Placental pericyte (primary cell): ENCODE measurements around a stretch of chr5.

DNA sequence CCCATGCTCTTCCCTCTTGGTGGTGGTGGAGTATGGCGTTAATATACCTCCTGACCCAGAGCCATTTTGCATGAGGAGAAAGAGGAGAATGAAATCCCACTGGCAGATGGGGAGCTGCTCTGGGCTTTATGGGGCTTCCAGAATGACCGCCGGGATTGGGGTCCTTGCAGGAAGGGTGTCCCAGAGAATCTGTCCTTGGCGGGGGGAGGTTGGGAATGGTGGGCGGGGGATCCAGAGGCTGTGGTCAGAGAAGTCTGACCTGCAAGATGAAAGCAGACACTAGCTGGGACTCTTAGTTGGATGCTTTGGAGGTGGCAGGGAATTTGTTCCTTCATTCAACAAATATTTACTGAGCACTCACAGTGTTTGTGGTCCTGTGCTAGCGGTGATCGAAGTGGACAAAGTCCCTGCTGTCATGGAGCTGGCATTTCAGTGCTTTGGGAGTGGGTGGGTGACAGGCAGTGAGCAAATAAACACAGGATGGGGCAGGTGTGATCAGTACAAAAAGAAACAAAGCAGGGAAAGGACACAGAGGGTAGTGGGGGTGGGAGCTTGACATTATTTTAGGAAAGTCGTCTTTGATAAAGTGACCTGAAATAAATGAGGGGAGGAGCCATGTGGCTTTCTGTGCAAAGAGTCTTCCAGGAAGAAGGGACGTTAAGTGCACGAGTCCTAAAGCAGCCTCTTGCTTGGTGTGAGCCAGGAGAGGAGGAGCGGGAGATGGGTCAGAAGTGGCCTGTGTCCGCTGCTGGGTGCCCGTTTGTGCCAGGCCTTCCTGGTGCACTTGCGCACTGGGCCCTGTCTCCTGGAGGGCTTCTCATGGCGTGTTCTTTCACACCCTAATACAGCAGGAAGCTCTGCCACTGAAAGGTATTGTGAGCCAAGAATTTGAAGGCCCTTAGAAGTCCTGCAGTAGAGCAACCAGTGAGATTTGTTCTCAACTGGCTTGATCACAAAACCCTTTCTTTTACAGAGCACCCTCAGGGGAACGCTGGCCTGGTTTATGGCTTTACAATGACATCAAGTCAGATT is 14.6 kb downstream of the NDST1 start:
- CAGE, long polyA plus RNA, result no peak

- CAGE, long polyA plus RNA, result no peak
These were observed 49.6 kb downstream of the NDST1 start for GRCh38 chr5:150557078-150558374.

DNA sequence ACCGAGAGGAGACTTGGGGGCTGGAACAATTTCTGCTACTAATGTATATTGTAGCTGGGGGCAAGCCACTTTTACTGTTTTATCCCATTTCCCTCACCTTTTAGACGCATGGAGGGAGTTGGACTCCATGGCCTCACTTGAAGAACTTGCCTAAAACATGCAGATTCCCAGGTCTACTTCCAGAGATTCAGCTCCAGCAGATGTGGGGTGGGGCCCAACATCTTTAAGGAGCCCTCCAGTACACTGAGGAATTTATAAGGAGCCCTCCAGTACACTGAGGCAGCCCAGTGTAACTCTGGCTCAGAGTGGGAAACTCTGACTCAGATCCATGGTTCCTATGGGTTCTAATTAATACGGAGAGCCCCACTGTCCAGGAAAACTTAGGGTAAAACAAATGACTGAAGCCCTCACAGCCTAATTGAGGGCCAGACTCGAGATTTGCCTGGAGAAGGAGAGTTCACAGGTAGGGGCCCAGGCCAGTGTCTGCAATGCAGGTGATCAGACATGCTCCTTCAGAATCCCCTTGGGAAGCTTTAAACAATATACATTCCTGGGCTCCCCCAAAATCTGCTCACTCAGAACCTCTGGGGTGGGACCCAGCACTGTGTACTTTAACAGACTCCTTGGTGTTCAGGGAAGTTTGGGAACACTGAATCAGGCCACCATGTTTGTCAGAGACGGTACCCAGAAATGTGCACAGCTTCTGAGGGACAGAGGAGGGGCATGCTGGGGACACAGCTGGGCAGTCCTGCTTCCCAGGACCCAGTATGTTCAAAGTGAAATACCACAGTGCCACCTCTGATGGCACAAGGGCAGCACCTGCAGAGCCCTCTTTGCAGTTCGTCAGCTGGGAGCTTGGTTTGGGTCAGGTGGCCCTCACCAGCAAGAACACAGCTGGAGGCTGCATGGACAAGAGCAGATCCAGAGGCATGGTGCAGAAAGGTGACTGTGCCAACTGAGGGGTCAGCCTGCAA is 50.9 kb downstream of the NDST1 start:
- CAGE, long polyA plus RNA, result no peak

DNA sequence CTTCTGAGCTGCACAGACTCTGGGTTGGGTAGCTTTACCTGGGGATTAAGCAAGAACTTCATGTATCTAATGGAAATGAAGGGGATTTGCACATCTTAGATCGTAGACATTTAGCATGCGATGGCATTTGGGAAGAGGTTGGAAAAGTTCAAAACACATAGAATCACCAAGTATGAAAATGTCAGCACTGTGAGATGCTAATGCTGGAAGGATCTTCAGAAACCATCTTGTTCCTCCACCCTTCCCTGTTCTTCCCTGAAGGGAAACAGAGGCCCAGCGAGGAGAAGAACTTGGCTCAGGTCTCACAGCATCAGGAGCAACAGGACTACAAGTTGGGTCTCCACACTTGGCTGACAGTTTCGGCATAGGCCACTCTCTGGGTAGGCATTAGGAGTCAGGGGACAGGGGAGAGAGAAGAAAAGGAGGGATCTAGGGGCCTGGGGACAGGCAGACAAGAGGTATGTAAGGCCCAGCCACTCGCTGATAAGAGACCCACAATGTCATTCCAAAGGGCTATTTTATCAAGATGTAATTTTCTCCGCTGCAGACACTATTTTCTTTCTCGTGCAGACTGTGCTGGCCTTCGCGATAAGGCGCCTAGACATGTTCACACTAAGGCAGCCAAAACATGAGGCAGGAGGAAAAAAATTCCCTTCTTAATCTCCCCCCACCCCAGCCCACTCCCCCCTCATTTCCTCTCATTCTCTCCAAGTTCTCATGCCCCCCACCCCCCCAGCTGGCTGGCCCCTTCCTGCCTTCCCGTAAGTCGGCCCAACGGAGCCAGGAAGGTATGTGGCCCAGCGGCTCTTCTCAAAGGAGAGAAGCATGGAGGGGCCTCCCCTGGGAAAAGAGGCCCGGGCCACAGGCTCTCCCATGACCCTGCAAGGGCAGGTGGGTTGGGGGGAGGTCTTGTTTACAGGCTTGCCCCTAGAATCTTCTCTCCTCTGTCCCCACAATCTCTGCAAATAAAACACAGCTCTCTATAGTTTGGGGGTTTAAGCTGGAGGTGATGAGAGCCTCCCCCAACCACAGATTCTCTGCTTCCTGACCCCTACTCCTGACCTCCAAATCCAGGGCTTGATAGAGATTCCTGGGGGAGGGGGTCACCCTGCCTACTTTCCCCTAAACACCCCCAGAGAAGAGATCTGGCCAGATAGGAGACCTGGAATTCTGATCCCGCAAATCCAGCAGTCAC is 44.9 kb upstream of the SYNPO start:
- CAGE, long polyA plus RNA, result no peak

DNA sequence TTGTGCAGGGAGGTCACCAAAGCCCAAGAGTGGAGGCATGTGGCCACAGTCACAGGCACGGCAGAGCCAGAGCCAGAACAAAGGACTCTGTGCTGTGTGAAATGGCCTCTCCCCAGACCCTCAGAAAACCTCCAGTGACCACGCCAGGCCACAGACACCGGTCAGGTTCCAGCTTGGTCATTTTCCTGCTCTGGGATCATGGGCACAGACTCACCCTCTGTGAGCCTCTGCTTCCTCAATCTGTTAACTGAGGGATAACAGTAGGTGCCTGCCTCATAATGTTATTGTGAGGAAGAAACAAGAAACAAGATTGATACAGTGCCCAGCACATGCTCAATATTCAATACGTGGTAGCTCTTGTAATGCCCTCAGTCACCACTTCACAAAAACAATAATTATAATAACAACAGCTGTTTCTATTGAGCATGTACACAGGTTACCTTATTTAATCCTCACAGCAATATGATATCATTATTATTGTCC is 30.2 kb upstream of the SYNPO start:
- CAGE, long polyA plus RNA, result no peak

DNA sequence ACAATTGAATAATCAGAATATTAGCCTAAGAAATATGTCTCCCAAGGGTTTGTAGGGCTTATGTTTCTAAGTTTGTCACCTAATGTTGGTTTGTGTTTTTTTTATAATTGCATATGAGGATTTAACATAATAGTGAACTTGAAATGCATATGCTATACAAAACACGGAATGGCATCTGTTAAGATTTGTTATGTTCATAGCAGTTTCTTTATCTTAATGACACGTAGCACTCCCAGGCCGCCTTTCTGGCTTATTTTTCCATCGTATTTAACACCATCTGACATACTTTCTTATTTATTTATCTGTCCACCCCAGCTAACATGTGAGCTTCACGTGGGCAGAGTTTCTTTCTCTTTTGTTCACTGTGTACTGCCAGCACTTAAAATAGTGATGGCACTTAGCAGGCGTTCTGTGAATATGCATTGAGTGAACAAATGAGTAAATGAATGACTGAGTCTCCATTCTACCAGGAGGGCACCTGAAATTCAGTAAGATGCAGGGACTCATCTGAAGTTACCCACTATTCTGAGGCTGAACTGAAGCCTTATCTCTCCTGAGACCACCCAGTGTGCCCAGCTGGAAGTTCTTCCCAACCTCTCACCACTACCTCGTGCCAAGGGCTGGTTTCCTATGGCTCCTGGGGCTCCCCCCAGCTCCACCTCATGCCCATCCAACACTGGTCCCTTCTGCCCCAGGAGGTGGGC is 29.4 kb upstream of the SYNPO start:
- CAGE, long polyA plus RNA, result no peak

- CAGE, long polyA plus RNA, result no peak
These were observed 13.5 kb upstream of the SYNPO start for GRCh38 chr5:150626826-150627580.

- CAGE, long polyA plus RNA, result no peak
These were observed 647 bp upstream of the SYNPO start for GRCh38 chr5:150639900-150640126.

DNA sequence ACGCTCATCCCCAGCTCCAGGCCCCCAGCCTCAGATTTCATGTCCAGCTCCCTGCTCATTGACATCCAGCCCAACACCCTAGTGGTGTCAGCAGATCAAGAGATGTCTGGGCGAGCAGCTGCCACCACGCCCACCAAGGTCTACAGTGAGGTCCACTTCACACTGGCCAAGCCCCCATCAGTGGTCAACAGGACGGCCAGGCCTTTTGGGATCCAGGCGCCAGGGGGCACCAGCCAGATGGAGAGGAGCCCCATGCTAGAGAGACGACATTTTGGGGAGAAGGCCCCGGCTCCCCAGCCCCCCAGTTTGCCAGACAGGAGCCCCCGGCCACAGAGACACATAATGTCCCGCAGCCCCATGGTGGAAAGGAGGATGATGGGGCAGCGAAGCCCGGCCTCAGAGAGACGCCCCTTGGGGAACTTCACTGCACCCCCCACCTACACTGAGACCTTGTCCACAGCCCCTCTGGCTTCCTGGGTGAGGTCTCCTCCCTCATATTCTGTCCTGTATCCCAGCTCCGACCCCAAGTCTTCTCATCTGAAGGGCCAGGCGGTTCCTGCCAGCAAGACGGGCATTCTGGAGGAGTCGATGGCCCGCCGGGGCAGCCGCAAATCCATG is 8.4 kb downstream of the SYNPO start:
- CAGE, long polyA plus RNA, result no peak

- CAGE, long polyA plus RNA, result no peak
These were observed 9.1 kb upstream of the MYOZ3 start for GRCh38 chr5:150652009-150652339.

DNA sequence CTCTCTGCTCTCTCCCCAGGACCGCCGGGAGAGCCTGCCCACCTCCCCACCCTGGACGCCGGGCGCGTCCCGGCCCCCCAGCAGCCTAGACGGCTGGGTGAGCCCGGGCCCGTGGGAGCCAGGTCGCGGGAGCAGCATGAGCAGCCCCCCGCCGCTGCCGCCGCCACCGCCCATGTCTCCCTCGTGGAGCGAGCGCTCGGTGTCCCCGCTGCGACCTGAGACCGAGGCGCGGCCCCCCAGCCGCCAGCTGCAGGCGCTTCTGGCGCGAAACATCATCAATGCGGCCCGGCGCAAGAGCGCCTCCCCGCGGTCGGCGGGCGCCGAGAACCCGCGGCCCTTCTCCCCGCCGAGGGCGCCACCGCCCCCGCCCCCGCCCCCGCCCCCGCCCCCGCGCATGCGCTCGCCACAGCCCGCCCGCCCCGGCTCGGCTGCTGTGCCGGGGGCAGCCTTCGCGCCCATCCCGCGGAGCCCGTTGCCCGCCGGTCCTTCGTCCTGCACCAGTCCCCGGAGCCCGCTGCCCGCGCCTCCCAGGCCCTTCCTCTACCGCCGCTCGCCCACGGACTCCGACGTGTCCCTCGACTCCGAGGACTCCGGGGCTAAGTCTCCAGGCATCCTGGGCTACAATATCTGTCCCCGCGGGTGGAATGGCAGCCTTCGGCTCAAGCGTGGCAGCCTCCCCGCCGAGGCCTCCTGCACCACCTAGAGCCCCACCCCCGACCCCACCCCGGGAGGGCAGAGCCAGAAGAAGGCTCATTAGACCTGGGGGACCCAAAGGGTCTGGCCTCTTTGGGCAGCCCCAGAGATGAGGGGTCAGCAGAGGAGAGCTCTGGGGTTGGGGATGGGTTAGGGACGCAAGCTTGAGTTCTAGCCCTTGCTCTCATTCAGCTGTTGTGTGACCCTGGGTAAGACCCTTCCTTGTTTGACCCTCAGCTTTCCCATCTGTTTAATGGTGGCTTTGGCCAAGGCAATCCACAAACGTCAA is 4.4 kb upstream of the MYOZ3 start:
- CAGE, long polyA plus RNA, result no peak

DNA sequence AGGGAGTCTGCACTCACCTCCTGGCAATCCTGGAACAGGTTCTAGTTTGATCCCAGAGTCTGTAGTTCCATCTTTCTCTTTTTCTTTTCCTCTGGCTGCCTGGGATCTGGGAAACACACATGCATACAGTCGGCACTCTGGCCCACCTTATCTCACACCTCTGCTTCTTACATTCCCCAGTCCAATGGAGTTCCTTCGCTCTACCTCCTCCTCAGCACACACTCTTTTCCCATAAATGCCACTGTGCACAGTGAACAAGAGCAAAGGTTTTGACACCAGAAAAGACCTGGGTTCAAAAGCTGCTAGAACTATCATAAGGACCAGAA is 7.7 kb downstream of the RBM22 start:
- CAGE, long polyA plus RNA, result no peak

DNA sequence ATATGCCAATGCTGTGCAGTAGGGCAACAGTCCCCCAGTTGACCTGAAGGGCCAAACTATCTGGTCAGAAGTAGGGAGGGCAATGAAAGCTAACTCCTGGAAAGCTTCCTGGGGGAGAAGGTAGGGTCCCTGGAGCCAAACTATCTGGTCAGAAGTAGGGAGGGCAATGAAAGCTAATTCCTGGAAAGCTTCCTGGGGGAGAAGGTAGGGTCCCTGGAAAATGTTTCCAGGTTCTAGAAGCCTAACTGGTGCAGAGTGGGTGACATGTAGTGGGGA is 48.4 kb upstream of the ZNF300 start:
- CAGE, long polyA plus RNA, result no peak

DNA sequence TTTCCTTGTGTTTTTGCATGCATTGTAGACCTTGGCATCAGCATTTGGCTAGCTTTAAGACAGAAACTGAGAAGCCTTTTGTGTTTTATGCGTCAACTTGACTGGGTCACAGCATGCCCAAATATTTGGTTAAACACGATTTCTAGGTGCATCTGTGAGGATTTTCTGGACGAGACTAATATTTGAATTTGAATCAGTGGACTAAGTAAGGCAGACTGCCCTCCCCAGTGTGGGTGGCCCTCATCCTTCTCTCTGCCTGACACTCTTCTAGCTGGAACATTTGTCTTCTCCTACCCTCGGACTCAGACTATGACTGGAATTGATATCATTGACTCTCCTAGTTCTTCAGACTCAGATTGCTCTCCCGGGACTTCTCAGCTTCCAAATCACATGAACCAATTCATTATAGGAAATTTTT is 20.4 kb upstream of the GPX3 start:
- CAGE, long polyA plus RNA, result no peak

GRCh38 chr5:151016658-151017127 is 3.7 kb upstream of the GPX3 start:
- CAGE, long polyA plus RNA, result no peak

- CAGE, long polyA plus RNA, result no peak
These were observed 3.9 kb downstream of the GPX3 start for GRCh38 chr5:151024083-151024953.

GRCh38 chr5:151086995-151087716 is 6.3 kb upstream of the TNIP1 start:
- CAGE, long polyA plus RNA, result no peak

DNA sequence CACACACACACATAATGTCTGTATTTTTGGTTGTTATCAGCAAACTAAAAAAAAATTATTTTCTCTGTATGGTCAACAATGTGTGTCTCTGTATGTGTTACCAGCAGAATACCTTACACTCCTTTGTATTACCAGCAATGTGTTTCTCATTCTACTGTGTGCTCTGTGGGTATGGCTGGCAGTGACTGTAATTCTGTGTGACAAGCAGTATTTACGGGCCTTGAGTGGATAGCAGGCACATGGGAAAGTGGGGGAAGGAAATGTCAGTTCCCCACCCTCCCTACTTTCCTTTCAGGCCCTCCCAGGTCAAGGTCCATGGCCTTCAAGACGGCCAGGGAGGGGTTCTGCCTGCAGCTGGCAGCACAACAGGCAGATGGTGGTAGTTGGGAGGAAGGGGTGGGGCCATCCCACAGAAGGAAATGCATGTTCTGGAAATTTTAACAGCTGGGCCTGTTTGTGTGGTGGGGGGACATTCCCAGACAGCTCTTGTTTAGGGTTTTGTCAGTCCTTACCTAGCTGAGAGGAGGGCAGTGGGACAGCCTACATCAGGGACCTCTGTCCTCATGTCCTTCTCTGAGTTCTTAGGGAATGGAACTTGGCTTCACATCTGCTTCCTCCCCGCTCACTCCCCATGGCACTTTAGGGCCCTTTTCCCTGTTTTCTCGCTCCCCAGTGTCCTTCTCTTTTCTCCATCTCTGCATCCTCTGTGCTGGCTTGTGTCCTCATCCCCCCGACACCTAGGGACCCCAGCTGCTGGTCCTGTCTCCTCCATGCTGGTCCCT is 14.6 kb upstream of the TNIP1 start:
- CAGE, long polyA plus RNA, result no peak

GRCh38 chr5:151096044-151096763 is 15.4 kb upstream of the TNIP1 start:
- CAGE, long polyA plus RNA, result no peak

- CAGE, long polyA plus RNA, result no peak
These were observed 38.1 kb upstream of the TNIP1 start for GRCh38 chr5:151118858-151119390.